ENCODE data around the gene GTF2B.

GRCh38 chr1:88891087-88892317 is at the start of gene GTF2B:
GTF2B (minus strand) TSS chr1:88891567.
- RAMPAGE, total RNA, result no peak

GRCh38 chr1:88990116-88990697 is 2.2 kb downstream of the KYAT3 start:
- RAMPAGE, total RNA, result no peak

- RAMPAGE, total RNA, result no peak
Measured at GRCh38 chr1:89010466-89010865, 12.2 kb downstream of the GBP3 start.

GRCh38 chr1:89516036-89516547 is 8.5 kb upstream of the LRRC8B start:
- RAMPAGE, total RNA, result no peak

- RAMPAGE, total RNA, result no peak
Measured at GRCh38 chr1:89524955-89526017, 657 bp downstream of the LRRC8B start.

DNA sequence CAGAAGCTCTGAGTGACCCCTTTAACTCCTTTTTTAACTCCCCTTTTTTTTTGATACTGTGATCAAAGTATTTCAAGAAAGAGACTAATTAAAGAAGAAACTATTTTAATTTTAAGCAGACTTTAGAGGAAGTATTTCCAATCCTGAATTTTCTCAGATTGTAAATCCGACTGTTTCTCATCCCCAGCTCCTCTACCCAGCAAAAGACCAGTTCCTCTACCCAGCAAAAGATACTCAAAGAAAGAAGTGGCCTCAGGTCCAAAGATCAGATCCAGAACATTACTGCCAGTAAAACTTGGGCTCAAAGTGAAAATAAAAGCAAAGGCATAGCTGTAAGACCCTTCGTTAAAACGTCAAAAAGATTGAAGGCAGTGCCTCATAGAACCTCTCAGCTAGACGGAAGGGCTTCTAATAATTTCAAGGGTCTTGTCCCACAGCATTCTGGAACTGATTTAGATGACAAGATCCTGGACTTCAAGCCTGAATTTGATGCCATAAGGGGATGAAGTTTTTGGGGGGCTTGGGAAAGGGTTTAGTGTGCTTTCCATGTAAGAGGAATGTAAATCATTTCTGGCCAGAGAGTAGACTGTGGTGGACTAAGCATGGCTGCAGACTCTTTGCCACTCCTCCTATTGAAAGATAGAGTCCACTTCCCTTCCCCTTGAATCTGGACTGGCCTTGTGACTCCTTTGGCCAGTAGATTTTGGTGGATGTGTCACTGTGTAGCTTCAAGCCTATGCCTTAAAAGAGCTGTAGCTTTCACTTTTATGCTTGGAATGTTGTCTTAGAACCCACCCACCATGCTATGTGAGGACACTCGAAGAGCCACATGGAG is 50.1 kb downstream of the LRRC8B start:
- RAMPAGE, total RNA, result no peak

GRCh38 chr1:89631777-89632274 is 1.1 kb upstream of the LRRC8C start:
- RAMPAGE, total RNA, result no peak

DNA sequence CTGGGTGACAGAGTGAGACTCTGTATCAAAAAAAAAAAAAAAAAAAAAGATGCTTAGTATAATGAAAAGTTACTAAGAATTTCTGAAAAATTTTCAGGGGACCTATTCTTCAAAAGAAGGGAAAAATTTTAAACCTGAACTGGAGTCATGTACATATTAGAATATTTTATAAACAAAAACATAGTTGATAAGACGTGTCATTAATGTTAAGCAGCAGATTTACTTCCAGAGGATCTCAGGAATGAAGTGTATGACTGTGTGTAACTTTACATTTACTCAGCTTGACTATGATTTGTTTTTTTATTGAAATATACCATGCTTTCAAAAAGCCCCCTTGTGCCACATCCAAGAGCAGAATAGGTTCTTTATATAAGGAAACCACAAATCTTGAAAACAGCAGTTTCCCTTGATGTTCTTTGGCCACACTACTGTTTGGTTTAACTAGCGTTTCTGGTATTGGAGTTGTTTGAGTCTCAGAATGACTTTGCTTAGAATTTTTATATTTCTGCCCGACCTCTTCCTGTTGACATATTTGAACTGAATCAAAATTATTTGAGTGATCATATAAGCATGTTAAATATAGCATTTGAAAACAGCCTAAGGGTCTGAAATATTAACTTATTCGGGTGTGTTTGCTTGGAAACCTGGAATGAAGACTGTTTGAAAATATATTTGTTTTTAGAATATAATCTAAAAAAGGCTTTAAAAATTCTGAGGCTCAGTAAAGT is 25.0 kb downstream of the LRRC8C start:
- RAMPAGE, total RNA, result no peak

- RAMPAGE, total RNA, result no peak
Measured at GRCh38 chr1:89670133-89670623, 37.3 kb downstream of the LRRC8C start.

DNA sequence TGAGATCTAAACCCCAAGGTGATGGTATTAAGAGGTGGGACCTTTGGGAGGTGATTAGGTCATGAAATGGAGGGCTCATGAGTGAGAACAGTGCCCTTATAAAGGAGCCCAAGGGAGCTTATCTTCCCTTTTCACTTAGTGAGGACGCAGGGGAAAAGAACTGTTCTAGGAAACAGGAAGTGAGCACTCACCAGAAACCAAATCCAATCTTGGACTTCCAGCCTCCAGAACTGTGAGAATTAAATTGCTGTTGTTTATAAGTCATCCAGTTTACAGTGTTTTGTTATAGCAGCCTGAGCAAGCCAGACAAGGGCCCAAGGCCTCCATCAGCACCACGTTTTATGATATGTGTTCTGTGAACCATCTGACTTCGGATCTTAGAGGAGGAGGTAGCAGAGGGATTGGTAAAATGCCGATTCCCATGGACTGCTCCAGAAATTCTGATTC is 60.3 kb upstream of the LRRC8D start:
- RAMPAGE, total RNA, result no peak

GRCh38 chr1:89762648-89763297 is 58.1 kb upstream of the LRRC8D start:
- RAMPAGE, total RNA, result no peak

- RAMPAGE, total RNA, result no peak
Measured at GRCh38 chr1:89950131-89950704, 44.7 kb upstream of the ZNF326 start.

DNA sequence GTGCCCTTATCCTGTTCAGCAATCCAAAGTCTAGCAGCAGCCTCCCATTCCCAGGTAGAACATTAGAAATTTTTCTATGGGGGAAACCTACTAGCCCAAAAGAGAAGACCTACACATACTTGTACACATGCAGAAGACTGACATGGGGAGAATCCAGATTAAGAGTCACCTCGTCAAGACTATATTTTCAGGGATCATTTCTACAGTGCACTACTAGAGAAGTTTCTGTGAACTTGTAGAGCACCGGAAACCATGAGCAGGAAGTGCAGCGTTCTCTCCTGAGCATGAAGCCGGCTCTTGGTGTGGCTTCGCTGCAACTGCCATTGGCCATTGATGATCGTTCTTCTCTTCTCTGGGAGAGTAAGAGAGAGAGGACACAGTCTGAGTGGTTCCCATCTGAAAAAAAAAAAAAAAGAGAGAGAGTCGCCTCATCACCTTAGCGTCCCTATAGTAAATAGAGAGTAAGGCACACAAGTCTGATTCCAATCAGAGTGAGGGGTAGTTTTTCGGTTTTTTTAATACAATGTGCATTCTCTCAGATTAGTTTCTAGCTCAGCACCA is 59.4 kb downstream of the BARHL2 start:
- RAMPAGE, total RNA, result no peak

- RAMPAGE, total RNA, result no peak
Measured at GRCh38 chr1:90706452-90706775, 10.7 kb downstream of the BARHL2 start.

DNA sequence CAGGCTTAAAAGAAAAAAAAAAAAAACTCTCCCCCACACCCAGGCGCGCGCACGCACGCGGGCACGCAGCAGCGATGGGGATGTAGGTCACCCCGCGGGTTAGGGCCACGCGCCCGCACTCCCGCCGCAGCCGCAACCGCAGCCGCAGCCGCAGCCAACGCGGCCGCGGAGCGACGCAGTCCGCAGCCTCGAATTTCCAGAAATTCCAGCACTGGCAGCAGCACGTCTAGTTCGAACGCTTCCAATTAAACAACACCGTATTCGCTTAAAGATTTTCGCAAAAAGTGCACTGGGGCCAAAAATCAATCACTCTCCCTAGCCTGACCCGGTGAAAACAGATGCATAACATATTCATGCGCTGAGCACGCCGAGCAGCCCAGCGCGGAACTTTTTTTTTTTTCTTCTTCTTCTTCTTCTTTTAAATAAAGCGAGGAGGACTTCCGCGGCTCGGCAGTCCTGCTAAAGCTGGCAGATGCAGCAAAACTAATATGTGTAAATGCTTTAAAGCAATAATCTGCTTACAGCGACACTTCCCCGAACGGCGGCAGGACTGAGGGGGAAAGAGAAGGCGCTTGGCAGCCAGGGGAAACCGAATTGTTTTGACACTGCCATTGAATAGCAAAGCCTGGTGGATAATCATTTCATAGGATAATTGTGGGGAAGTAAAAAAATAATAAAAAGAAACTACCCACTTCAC is 13.5 kb upstream of the BARHL2 start:
- RAMPAGE, total RNA, result no peak

DNA sequence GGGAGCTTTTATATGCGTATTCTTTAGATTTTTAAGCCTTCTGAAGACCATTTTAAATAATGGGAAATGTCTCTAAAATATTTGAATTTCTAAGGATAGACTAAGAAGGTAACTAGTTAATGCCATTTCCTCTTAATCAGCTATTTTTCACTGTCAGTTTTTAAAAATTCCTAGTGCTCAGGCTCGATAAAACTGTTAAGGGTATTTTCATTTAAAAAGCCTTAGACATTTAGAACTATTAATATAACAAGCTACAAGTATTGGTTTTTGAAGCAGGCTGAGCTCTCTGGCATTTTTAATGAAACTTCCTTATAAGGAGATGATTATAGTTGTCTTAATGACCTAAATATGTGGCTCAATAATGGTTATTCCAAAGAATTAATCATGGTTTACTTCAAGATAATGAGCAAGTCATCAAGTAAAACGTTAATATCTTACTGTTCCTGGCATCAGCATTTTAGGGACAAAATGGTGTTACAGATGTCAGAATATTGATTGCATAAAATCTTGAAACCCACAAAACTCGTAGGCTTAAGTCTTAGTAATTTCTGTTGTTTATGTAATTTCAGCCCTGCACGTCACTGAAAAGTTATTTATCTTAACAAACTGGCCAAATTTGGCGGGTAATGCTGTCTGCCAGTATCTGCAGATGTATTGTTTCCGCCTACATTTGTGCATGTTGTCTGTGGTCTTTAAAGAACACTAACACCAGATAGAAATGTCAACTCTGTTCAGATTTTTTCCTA is 25.7 kb downstream of the CDC7 start:
- RAMPAGE, total RNA, result no peak

DNA sequence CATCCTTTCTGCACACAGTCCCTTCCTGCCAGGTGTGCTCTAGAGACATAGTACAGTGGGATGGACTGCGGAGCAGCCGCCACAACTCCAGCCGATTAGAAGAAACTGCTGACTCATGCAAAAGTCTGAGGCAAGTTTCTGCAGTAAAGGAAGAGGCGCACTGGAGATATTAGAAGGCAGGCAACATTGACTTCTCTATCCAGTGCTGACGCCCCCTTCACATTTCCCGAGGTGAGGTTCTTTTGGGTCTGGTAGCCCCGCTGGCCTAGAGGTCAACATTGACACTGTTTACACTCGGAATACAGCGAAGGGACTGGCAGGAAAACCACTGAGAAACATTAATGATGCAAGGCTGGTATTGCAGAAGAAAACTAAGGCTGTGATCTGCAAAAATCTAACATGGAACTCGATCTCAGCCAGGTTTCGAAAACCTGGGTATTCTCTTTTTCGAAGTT is 90.6 kb downstream of the CDC7 start:
- RAMPAGE, total RNA, result no peak

DNA sequence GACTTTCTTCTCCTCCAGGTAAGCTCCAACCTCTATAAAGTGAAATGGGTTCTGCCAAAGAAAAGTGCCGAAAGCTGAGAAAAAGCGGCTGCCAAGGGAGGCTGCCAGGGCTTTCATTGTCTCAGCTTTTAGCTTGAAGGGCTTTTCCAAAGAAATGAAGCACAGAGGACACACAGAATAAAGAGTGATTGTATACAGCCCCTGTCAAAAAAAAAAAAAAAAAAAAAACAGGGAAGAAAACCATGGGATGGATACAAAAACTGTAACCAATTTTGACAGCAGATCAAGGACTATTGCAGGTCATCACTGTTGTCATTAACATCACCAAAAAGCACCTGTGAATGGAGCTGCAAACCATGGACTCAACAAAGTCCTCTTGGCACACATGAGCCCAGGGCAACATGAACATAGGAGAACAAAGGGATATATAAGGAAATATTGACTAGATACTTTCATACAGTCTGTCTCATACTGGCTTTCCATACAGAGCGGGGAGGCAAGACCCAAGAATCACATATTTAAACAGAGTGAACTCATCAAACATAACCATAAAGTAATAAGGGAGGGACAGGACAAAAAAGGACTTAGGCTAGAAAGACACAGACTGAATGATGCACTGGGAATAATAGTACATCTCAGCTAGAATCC is 126.6 kb downstream of the TGFBR3 start:
- RAMPAGE, total RNA, result no peak

GRCh38 chr1:91828496-91829279 is 57.3 kb downstream of the TGFBR3 start:
- RAMPAGE, total RNA, result no peak

GRCh38 chr1:91884645-91885803 is 927 bp downstream of the TGFBR3 start:
- RAMPAGE, total RNA, result no peak

All from foreskin keratinocyte (primary cell).